Occipital lobe (tissue), 2 donors: ENCODE results near the gene DLD.

- RAMPAGE, long total RNA = no peak
These were observed 66.1 kb upstream of the PRKAR2B start for GRCh38 chr7:106978321-106978942.

DNA sequence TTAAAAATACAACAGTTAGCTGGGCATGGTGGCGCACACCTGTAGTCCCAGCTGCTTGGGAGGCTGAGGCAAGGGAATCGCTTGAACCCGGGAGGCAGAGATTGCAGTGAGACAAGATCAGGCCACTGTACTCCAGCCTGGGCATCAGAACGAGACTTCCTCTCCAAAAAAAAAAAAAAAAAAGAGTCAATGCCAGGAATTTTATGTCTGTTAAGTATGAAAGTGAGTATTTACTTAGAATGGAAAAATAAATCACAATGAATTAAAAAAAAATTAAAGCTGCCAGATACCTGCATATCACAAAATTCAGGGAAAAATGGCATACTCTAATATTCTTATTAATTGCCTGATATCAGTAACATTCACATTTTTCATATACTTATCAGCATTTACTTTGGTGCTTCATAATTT, 2.9 kb downstream of the HBP1 start:
- RAMPAGE, long total RNA = no peak

GRCh38 chr7:107220279-107221307, 51.8 kb downstream of the HBP1 start:
- RAMPAGE, long total RNA = no peak

DNA sequence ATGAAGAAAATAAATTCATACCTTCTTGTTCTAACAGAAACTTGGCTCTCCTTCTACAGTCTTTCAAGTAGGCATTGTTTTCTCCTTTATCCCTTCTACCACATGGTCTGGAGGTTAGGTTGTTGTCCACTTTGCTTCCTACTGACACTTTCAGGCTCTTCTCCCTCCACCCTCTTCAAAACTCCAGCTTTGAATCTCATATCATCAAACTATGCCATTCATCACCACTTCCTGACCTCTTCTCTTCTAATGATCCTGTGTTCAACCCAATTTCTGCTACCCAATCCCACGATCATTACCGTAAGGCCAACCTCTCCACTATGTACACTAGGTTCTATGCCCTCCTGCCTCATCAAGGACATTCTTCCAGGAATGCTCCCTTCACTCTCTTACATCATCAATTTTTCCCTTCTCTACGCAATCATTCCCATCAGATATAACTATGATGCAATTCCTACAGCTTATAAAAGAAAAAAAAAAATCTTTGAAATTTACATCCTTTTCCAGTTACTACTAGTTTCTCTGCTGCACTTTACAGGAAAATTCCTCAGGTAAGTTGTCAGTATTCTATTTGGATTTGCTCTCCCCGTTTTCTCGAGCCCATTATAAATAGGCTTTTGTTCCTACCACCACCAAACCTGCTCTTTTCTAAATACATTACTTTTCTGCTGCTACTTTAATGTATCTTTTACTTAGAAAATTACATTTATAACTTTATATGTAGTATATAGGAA, 30.9 kb upstream of the GPR22 start:
- RAMPAGE, long total RNA = no peak

GRCh38 chr7:107492485-107493011, 22.7 kb downstream of the GPR22 start:
- RAMPAGE, long total RNA = no peak

GRCh38 chr7:107692650-107693341, 32.2 kb downstream of the SLC26A4 start:
- RAMPAGE, long total RNA = no peak

GRCh38 chr7:107890763-107891959, at the start of gene DLD:
Gene DLD, plus strand, starts transcription at chr7:107891183.
- RAMPAGE, long total RNA = start-site peak on the plus strand at chr7:107891170-107891213, 1,711 and 1,809 reads in 2 replicates

DNA sequence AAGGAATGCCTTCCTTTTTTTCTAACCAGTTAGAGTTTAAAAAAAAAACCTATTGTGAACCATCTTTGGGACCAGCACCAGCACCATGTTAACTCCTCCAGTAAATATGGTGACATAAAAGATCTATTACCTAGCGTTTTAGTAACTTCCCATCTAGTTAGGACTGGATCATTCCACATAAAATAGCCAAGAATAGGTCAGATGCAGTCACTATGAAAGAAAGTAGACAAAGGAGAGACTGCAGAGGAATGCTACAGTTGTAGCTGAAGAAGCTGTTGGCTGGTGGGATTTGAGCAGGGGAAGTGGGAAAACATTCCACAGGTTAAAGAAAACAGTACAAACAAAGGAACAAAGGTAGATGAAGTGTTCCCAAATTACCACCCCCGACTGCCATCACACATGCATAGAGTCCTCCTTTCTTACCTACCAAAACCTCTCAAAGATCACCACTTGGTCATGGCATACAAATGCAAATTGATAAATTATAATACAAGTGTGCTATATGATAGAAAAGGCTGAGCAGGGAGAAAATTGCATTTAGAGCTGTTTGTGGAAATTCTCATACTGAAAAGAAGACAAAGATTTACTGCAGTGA, 41.8 kb downstream of the DLD start:
- RAMPAGE, long total RNA = no peak

DNA sequence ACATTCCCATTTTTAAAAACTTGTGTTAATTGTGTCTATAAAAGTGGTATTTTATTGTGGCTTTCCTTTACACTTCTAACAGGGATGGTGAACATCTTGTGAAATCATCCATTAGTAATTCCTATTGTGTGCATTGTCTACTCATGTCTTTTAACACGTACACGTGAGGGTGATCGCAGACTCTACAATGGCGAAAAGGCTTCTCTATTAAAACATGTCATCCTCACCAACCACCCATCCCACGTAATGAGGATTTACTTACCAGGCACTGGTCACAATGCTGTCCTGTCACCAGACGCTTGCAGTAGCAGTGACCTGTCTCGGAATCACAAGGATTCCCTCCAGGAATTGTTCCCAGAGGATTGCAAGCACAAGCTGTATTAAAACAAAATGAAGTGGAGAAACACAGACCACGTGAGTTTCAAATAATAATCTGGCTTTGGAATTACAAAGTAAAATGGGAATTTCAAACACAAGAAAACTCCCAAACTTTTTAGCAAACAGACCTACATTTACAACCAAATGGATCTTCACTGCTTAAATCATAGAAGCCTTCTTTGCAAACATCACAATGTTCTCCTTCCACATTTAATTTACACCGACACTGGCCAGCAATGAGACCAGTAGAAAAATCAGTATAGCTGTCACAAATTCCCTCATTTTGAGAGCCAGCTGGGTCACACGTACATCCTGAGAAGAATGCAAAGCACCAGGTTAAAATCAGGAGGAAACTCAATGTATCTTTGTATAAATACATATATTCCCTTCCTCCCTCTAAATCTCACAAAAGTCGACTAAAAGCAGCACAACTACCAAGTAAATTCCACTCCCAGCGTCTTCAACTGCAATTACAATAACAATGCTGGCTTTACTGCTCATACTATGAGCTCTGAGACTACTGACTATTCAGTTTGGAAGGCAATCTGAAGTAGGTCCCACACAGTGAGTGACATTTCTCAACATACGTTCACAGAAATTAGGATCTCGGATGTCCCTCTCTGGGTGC, 27.9 kb downstream of the LAMB1 start:
- RAMPAGE, long total RNA = no peak

- RAMPAGE, long total RNA = no peak
These were observed 705 bp downstream of the NRCAM start for GRCh38 chr7:108455404-108456057.

DNA sequence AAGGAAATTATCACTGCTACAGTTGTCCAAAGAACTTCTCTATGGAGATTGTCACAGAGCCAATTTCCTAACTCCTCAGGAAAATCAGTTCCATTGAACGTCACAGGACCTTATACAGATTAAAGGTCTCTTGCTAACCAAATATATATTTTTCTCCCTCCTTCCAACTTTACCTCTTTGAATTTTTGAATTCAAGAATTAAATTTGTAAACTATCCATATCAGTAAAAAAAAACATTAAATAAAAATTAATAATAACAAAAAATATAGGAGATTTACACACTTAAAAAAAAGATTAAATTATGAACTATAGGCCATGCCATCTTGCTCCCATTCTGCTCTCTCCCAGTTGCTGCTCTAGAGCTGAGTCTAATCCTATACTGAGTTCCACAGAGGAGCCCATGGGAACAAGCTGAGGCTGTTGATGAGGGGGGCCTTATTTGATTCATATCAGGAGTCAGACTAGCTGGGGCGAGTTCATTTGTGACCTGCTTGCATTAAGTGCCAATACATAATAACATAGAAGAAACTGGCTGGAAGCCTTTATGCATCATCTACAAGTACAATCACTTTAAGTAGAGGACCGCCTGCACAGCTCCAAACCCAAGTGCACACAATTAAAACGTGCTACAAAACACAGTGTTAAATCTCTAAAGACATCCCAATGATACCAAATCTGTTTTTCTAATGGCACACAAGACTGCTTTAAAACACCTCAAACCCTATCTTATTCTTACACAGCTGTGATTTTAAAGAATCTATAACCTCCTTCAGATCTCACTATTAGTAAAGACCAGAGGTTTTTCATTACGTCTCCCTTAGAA, 114.7 kb downstream of the LRRN3 start:
- RAMPAGE, long total RNA = no peak

GRCh38 chr7:111315704-111316124, 224.8 kb downstream of the LRRN3 start:
- RAMPAGE, long total RNA = no peak

- RAMPAGE, long total RNA = no peak
These were observed 255.8 kb upstream of the IMMP2L start for GRCh38 chr7:111817951-111818536.

DNA sequence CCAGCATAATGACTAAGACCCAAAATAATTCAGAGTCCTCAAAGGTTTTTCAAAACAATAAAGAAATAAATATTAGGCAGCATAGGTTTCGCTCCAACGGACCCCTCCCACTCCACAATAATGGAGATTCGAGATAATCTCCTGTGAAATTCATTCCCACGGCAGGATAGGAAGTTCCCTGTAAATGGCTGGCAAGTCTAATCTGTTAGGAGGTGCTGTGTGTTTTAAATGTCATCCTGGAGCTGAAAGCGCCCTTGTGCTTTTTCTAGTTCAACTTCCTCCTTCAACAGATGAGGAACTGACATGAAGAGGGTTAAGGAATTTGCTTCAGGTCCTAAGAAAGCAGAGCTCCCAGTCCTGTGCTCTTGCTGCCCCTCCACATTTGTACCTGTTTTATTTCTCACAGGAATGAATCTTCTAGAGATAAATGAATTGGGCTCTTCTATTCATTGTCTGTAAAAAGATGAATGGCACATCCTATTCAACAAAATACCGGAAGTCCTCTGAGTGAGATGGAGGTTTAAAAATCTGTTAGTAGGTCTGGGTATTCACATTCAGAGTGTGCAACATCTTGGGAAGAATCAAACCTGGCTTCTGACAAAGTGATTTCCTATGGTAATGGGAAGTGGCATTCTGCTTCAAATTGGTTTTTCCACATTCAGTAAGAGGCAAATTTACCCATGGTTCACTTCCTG, 218.6 kb downstream of the DOCK4 start:
- RAMPAGE, long total RNA = no peak

DNA sequence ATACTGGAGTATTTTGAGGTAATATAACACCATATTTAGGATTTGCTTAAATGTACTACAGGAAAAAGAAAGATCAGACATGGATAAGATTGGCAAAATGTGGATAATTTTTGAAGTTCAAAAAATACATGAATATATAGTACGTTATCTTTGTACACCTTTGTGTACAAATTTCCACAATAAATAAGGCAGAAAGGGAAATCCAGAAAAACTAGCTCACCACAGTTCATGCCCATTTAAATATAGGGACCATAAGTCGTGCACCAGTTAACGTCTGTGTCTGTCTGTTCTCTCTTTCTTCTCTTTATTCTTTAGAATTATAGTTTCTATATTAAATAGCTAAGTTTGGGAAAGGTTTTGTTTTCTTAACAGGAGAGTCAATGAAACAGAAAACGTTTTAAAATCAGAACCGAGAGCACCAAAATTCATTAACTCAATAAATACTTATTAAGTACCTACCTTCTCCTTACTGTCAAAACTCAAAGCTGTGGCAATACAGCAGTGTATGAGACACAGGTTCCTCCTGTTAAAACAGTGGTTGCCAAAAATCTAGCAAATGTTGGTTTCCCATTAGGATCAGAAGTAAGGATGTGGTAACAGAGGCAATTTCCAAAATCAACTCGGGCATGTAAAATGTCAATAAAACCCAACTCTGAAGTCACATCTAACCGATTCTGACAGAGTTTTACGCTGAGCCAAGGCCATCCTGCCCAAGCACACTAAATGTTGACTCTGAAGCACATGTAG, 120.0 kb downstream of the DOCK4 start:
- RAMPAGE, long total RNA = no peak

GRCh38 chr7:112112706-112113359, 93.4 kb downstream of the DOCK4 start:
- RAMPAGE, long total RNA = no peak

DNA sequence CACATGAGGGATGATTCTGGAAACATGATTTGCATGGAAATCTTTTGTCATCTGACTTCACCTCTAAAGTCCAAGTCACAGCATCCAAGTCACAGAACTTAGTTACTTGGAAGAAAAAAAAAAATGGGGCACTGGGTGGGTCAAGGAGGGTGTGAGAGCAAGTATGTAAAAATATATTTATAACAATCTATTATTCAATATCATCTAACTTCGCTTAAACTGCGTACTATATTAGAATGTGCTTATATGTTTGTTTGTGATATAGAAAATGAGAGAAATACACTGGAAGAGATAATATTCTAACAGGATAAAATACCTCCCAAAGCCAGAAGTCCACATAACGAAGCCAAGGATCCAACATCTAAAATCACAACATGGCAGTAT, 60.5 kb downstream of the DOCK4 start:
- RAMPAGE, long total RNA = no peak

DNA sequence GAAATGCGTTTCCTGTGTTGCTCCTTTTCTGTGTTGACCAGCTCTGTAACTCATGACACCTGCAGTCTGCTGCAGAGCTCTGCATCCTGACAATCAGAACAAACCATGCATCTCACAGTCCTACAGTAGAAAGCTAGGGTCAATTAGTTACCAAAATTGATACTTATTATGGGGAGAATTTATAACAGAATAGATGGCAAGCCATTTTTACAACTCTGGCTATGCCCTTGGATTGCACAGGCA, 28.0 kb upstream of the IFRD1 start:
- RAMPAGE, long total RNA = no peak

- RAMPAGE, long total RNA = no peak
These were observed 27.4 kb upstream of the IFRD1 start for GRCh38 chr7:112422601-112423438.

GRCh38 chr7:112449363-112449825, 866 bp upstream of the IFRD1 start:
- RAMPAGE, long total RNA = no peak